Measurements from ENCODE around the genes ACP1 and TRAPPC12.

GRCh38 chr2:20108-20399 is 26.3 kb downstream of the FAM110C start:
- PRO-cap, 2 experiments, result no peak in any of the 2 experiments

GRCh38 chr2:40460-41190 is 5.7 kb downstream of the FAM110C start:
- PRO-cap, 2 experiments, result no peak in any of the 2 experiments

DNA sequence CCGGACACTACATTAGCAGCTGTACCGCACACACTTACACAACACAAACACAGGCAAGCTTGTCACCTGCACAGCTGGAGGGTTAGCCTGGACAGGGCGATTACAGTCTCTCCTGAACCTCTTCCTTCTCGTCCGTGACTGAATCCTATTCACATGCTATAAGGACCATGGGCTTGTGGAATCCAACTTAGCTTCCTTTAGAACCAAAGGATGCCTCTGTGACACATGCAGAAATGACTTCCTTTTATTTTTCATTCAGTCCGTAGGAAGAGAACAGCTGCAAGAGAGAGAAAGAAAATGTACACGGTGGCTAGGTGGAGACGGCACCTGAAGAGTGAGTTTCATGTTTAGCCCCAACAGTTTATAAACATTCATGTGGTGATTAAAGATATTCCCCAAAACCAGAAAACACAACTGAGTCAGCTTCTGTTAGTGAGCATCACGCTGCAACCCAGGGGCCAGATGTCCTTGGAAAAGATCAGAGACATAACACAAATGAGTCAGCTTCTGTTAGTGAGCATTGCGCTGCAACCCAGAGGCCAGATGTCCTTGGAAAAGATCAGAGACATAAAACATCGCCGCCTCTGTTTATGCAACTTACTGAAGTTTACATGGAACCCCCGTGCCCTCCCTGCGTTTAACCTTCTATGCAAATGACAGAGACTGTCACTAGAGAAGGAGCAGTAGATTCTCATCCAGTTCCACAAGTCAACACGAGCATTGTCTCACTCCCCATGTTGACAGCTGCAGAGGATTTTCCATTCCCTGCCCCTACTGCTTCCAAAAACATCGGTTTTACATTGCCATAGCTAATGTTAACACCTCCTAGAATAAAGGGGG is 88.1 kb downstream of the SH3YL1 start:
- PRO-cap, 2 experiments, result no peak in any of the 2 experiments

DNA sequence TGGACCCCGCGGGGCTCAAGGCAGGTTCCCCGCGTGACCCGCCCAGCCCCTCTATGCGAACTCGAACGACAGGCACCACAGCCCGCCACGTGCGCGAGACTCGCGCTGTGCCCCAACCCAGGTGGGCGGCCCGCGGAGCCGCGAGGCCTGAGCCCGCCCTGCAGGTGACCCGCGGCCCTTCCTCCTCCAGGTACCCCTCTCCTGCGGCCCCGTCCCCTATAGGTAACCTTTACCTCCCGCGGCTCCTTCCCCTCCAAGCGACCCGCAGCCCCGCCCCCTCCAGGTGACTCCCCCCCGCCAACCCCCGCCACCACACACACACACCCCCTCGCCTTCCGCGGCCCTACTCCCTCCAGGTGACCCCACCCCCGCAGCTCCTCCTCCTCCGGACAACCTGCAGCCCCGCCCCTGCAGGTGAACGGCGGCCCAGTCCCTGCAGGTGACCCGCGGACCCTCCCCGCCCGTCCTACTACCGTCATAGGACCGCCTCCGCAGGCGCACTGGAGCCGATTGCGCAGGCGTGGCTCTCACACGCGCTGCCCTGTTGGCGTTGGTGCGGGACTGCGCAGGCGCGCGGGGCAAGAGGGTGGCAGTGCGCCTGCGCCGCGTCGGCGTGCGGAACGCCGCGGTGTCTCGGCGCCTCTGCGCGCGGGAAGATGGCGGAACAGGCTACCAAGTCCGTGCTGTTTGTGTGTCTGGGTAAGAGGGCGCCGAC is at the start of gene ACP1:
Gene ACP1, plus strand, starts transcription at position 639 of the 715 bp plus-strand sequence.
- PRO-cap, 2 experiments, result peak in 1 of 2 experiments; most common plus-strand start position 639 of the sequence (in 1); most common minus-strand start position 468 of the sequence (in 1)

GRCh38 chr2:567952-568882 is 109.0 kb downstream of the TMEM18 start:
- PRO-cap, 2 experiments, result no peak in any of the 2 experiments

DNA sequence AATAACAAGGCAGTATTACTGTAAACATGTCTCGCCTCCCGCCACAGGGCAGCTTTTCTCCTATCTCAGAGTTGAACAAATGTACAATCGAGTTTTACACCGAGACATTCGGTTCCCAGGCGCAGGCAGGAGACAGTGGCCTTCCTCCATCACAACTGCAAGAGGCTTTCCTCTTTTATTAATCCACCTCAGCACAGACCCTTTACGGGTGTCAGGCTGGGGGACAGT is 25.6 kb upstream of the TMEM18 start:
- PRO-cap, 2 experiments, result no peak in any of the 2 experiments

DNA sequence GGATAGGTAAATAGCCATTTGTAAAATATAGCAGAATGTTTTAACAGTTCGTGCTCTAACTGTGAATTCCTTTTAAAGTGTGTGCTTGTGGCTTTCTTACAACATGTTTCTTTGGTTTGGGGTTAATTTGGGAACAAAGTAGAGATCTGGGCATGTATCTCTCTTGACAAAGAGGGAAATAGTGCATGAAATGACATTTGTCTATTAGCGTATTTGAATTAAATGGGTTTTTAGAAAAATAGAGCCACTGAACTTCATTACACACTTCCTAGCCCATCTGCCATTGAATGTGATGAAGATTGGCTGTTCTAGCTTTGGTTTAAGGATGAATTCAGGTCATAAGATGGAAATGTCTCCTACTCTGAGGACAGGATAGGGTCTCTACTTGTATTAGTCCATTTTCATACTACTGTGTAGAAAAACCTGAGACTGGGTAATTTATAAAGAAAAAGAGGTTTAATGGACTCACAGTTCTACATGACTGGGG is 202.1 kb upstream of the TPO start:
- PRO-cap, 2 experiments, result no peak in any of the 2 experiments

GRCh38 chr2:1244768-1244984 is 168.6 kb upstream of the TPO start:
- PRO-cap, 2 experiments, result no peak in any of the 2 experiments

- PRO-cap, 2 experiments, result no peak in any of the 2 experiments
These were observed 151.1 kb downstream of the TPO start for GRCh38 chr2:1564294-1564797.

GRCh38 chr2:1572536-1573177 is 159.4 kb downstream of the TPO start:
- PRO-cap, 2 experiments, result no peak in any of the 2 experiments

- PRO-cap, 2 experiments, result no peak in any of the 2 experiments
These were observed 150.5 kb downstream of the PXDN start for GRCh38 chr2:1593904-1594204.

DNA sequence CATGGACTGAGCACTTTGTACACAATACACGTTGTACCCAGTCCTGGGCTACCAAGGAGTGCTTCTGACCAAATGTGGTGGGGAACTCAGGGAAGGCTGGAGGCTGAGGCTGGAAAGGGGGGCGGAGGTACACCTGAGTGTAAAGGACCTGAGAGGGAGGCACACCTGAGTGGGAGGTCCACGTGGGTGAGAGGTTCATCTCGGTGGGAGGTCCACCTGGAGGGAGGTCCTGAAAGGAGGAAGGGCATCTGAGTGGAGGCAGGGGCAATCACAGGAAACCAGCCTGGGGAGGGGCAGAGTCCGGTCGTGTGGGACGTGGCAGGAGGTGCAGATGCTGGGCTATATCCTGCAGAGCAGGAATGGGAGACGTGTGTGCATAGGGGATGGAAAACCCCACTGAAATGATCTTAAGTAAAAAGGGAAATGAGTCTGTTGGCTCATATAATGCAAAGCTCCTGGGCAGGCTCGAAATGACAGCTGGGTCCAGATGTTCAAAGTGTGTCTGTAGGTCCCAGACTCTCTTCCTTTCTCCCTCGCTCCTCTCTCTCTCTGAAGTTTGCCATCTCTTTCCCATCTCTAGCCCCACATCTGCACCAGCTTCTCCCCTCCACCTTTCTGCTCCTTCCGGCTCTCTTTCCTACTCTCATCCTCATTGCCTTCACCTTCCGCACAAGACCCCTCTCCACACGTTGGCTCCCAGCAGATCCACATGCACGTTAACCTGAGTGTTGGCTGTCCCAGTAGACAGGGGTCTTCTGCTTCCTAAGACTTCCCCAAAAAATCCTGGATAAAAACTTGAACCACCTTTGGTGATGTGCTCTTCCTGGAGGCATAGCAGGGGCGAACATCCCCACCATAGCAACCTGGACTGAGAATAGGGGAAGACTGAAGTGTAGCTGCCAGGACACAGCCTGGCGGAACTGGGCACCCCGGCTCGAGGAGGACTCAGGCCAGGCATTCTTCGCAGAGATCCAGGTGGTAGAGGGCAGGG is 137.6 kb downstream of the PXDN start:
- PRO-cap, 2 experiments, result no peak in any of the 2 experiments

- PRO-cap, 2 experiments, result no peak in any of the 2 experiments
These were observed 111.9 kb downstream of the PXDN start for GRCh38 chr2:1632216-1633028.

DNA sequence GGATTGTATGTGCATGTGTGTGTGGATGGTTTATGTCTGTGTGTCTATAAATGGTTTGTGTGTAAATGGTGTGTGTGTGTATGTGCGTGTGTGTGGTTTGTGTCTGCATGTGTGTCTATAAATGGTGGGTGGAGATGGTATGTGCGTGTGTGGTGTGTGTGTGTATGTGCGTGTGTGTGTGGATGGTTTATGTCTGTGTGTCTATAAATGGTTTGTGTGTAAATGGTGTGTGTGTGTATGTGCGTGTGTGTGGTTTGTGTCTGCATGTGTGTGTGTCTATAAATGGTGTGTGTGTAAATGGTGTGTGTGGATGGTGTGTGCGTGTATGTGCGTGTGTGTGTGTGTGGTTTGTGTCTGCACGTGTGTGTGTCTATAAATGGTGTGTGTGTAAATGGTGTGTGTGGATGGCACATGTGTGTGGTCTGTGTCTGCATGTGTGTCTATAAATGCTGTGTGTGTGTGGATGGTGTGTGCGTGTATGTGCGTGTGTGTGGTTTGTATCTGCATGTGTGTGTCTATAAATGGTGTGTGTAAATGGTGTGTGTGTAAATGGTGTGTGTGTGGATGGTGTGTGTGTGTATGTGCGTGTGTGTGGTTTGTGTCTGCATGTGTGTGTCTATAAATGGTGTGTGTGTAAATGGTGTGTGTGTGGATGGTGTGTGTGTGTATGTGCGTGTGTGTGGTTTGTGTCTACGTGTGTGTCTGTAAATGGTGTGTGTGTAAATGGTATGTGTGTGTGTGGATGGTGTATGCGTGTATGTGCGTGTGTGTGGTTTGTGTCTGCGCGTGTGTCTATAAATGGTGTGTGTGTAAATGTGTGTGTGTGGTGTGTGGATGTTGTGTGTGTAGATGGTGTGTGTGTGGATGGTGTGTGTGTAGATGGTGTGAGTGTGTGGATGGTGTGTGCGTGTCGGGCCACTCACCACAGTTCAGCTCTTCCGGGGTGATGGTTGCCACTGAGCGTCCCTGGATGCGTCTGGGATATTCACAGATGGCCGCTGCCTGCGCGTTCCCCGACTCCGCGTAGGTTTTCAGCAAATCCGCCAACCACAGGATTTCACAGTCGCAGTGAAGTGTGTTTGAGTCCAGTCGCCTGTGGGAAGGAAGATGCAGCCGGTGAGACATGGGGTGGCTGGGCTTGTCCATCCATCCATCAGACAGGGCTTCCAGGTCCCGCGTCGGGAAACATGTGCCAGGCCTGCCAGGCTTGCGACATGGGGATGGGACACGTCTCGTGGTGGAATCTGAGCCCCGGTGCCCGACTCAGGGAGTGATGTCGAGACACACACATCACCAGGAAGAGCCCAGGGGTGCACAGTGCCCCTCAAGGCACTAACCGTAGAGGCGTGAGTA is 64.6 kb downstream of the PXDN start:
- PRO-cap, 2 experiments, result no peak in any of the 2 experiments

DNA sequence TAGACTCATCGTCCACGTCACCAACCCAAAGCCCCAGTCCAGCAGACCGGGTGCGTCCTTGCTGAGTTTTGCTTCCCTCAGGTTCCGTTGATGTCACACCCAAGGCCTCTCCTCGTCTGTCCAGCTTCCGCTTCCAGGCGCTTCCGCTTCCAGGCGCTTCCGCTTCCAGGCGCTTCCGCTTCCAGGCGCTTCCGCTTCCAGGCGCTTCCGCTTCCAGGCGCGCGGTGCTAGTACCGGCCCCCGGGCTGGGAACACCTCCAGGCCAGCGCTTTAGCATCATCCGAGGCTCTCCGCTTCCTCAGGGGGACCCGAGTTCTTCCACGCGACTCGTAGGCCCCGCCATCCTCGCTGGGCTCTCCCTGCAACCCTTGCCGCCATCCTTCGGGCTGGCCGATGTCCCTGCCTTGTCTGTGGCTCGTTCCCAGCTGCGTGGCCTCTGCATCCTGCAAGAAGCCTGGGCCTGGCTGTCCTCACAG is 98.5 kb upstream of the PXDN start:
- PRO-cap, 2 experiments, result no peak in any of the 2 experiments

- PRO-cap, 2 experiments, result no peak in any of the 2 experiments
These were observed 8.5 kb downstream of the EIPR1 start for GRCh38 chr2:3369058-3369525.

GRCh38 chr2:3379489-3380700 is at the start of gene TRAPPC12:
Gene TRAPPC12, plus strand, starts transcription at chr2:3379694.
- PRO-cap, 2 experiments, result peak in 1 of 2 experiments; most common plus-strand start chr2:3379683 (in 1); most common minus-strand start chr2:3379607 (in 1)

DNA sequence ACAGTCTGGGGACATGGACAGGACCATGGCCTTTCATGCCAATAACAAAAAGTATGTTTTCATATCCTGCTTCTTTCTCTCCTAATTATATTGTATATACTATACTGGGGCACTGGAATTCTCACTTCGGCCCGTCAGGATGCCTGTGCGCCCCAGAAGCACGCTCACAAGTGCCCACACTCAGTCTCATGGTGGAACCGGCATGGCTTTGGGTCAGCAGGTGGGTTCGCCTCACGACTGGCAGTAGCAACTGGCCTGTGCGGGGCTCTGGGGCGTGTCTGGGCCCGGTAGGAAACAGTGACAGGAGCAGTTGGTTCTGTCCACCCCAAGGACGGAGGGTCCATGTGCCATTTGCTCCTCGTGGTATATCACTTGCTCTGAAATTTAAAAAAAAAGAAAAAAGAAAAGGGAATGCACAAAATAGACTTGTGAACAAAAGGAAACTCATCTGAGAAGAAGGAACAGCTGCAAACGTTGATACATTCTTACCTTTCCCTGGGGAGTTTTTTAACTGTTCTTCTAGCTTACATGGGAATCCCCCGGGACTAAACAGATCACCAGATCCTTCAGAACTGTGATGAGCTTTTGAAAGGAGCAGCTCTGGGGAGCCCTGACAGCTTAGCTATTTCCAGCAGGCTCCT is 42.7 kb downstream of the TRAPPC12 start:
- PRO-cap, 2 experiments, result no peak in any of the 2 experiments

DNA sequence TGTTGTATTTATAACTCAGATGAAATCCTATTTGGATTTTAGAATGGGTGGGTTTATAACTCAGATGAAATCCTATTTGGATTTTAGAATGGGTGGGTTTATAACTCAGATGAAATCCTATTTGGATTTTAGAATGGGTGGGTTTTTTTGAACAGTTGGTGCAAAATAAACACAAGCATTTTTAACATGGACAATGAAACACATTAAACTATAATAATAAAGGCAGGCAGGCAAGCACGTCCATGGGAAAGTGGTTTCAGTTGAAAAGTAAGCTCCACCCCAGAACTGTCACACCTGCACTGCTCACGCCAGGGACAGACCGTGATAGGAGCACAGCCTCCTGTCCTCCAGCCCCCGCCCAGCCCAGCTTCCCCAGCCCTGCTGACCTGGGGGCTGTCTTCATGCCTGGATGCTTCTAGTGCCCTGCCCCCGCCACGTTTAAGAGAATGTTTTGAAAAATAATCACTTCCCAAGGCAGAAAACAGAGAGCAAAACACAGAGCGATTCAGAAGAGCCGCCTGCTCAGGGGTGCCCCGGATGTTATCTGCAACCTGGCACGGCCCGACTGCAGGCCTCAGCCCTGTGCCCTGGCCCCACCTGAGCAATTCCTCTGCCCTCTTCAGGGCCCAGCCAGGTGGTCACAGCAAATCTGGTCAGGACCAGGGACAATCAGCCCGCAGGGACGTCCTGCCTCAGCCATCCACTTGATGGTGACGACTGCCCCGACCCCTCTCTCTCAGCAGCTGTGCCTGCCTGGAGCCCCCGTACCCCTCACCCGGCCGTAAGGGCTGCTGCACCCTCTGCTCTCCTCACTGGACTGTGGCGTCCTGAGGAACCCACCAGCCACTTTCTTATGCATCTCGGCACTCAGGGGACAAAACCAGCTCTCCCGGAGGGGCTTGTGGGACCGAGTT is 30.5 kb downstream of the ADI1 start:
- PRO-cap, 2 experiments, result no peak in any of the 2 experiments

GRCh38 chr2:4132884-4133214 is 429.5 kb downstream of the DCDC2C start:
- PRO-cap, 2 experiments, result no peak in any of the 2 experiments